NCI-H460 (cell line): ENCODE data around the genes IRF6, TRAF5 and NEK2.

GRCh38 chr1:209675963-209676289, 714 bp downstream of the G0S2 start:
RAMPAGE:
- cytosol, long total RNA = no peak
- long total RNA = no peak
- nucleus, long total RNA = no peak

RAMPAGE:
- cytosol, long total RNA = no peak
- long total RNA = no peak
- nucleus, long total RNA = no peak
Observed at GRCh38 chr1:209742209-209742878, 13.5 kb upstream of the TRAF3IP3 start.

DNA sequence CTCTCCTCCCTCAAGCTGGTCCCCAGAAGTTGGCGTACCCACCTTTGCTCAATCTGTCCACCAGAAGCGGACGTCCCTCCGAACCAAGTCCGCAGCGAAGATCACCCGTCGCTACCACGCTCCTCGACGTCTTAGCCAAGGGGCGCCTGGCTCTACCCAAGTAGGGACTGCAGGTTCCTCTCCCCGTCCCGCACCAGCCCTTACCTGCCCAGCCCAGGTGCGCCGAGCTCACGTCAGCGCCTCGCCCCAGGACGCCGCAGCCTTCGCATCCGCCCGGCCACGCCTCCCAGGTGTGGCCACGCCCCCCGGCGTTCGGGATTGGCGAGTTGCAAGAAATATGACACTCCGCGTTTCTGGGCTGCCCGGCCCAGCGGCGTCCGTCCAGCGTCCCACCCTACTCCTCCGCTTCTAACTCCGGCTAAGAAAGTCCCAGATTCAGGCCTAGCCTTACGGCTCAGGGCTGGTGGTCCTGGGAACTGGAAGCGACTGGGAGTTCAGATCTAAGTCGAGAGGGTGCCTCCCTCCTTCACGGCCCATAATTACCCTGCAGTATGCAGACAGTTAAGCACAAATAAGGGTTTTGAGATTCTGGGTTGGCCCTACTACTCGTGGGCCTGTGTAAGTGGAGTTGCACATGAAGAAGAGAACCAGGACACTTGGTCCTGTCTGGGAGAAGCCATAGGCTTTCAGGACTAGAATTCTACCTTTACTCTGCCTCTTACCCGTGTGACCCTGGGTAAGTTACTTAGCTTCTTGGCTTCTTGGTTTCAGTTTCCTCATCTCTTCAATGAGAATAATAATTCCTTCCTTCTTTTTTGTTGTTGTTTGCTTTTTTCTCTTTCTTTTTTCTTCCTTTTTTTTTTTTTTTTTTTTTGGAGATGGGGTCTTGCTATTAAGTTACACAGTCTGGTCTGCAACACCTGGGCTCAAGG, at the start of gene IRF6:
Gene IRF6, minus strand, starts transcription at position 238 of the 932 bp plus-strand sequence.
RAMPAGE:
- cytosol, long total RNA = no peak
- long total RNA = no peak
- nucleus, long total RNA = no peak

DNA sequence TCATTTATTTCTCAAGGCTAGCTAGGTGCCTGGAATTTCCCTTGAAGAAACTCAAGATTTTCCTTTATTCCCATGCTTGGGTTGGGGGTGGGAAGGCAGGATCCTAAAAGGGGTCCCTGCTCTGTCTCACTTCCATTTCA, 42.2 kb upstream of the SYT14 start:
RAMPAGE:
- cytosol, long total RNA = no peak
- long total RNA = no peak
- nucleus, long total RNA = no peak

DNA sequence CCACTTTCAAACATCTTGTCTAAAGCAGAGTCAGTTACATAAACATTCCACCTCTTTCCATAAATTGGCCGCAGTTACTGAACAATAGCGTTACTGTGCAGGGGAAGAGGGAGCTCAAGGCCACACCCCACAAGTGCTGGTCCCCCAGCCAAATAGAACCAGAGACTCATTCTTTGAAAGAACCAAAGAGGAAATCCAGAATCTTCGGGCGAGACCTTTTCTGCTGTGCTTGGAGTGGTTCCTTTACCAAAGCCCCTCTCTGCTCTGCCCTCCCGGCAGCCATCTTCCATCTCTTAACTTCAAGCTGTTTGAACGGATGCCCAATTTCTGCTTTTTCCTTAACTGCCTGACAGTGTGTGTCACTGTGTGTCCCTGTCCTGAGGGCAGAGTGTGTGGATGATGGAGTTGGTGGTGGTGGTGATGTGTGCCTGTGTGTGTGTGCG, 30.1 kb downstream of the SERTAD4 start:
RAMPAGE:
- cytosol, long total RNA = no peak
- long total RNA = no peak
- nucleus, long total RNA = no peak

DNA sequence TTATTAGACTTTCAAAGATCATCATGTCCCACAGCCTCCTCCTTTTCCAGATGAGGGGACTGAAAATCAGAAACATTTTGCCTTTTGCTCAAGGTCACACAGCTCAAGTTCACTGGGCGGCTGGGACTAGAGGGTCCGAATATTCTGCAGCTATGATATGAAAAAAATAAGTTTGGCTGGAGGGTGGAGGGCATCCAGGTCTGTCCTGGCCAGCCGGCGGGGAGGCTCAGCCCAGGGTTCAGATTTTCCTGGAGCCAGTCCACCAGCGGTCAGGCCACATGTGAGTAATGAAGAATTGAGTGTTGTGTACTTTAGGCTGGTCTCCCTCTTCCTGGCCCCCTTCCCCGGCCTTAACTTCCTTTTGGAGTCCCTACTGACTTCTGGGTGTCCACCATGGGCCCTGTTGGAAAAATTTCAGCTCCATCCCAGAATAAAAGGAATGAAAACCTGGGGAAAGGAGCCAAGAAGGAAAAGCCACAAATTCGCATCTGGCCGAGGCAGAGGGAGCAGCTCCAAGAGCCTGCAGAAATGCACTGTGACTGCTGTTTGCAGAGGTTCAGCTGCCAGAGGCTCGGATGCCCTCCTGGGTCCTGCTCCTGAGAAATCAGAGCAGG, 35.6 kb upstream of the HHAT start:
RAMPAGE:
- cytosol, long total RNA = no peak
- long total RNA = no peak
- nucleus, long total RNA = no peak

DNA sequence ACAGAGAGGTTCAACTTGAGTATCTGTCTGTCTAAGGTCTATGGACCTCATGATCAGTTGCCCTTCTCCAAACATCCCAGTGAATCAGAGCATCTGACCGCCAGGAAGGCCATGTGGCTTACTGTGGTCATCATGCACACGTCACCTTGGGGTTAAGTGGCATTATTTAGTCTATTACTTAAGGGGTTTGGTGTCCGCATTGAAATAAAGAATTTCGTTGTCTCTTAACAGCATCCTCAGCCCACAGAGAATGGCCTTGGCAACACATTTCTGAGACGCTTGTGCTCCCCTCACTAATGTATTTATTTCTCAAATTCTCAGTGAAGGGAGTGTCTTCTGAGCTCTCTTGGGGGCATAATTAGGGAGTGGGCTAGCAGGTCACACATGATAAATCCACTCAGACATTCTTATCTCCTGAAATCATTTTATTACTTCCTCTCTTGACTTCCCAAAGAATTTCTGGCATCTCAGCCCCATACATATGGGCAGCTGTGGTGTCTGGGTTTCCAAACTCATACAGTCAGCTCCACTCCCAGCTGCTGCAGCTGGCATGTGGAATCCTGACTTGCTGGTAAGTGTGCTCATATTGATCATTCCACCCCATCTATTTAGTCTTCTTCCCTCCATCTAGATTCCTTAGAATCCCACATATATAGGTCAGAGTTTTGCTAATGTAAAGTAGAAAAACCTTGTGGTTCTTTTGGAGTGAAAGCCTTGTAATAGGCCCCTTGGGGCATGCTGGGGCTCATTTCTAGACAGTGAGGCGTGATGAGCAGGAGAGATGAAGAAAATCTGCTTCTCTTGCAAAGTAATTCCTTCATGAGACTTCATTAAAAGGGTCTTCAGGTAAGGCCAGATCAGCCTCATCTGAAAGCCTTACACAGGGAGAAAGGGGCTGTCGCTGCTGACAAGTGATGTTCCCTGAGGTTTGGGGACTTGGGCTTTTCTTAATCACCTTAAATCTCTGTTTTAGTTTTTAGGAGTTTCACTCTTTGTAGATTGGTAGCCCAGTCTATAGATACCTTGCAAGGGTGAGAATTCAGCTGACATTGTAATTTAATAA, 110.5 kb downstream of the HHAT start:
RAMPAGE:
- cytosol, long total RNA = no peak
- long total RNA = no peak
- nucleus, long total RNA = no peak

DNA sequence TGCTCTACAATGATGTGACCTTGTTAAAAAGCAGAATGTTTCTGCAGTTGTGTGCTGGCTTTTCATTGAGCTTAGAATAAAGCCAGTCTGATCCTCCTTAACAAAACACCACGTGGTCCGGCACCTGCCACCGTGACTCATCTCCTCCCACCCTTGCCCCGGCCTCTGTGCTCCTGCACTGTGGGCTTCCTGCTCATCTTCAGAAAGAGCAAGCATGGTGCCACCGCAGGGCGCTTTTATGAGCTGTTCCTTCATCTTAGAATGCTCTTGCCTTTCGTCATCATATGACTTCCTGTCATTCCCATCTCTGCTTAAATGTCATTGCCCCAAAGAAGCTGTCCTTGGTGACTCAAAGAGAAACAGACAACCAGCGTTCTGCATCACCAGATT, 117.7 kb downstream of the HHAT start:
RAMPAGE:
- cytosol, long total RNA = no peak
- long total RNA = no peak
- nucleus, long total RNA = no peak

RAMPAGE:
- cytosol, long total RNA = no peak
- long total RNA = no peak
- nucleus, long total RNA = no peak
Observed at GRCh38 chr1:210505882-210506102, 177.1 kb downstream of the HHAT start.

GRCh38 chr1:210987914-210988325, 146.0 kb downstream of the KCNH1 start:
RAMPAGE:
- cytosol, long total RNA = no peak
- long total RNA = no peak
- nucleus, long total RNA = no peak

DNA sequence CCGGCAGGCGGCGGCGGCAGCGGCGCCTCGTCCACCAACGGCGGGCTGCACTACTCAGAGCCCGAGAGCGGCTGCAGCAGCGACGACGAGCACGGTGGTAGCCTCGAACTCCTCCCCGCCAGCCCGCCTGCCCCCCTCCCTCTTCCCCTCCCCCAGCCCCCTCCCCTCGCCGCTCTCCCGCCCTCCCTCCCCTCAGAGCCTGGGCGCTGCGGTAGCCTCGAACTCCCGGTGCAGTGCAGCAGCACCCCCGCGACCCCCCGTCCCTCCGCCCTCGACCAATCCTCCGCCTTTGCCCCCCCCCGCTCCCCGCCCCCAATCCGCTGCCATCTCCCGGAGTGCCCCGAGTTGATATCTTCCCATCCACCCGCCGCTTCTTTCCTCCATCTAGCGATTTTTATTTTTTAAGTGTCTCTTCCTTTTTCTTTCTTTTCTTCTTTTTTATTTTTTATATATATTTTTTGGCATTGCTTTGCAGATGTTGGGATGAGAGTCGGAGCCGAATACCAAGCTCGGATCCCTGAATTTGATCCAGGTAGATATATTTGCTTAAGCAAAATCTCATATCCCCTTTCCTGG, 555 bp downstream of the RCOR3 start:
RAMPAGE:
- cytosol, long total RNA = start-site peak on the plus strand centred at position 325 of the sequence, 63 bp wide, 35 and 37 reads in 2 replicates
- long total RNA = no peak
- nucleus, long total RNA = no peak

DNA sequence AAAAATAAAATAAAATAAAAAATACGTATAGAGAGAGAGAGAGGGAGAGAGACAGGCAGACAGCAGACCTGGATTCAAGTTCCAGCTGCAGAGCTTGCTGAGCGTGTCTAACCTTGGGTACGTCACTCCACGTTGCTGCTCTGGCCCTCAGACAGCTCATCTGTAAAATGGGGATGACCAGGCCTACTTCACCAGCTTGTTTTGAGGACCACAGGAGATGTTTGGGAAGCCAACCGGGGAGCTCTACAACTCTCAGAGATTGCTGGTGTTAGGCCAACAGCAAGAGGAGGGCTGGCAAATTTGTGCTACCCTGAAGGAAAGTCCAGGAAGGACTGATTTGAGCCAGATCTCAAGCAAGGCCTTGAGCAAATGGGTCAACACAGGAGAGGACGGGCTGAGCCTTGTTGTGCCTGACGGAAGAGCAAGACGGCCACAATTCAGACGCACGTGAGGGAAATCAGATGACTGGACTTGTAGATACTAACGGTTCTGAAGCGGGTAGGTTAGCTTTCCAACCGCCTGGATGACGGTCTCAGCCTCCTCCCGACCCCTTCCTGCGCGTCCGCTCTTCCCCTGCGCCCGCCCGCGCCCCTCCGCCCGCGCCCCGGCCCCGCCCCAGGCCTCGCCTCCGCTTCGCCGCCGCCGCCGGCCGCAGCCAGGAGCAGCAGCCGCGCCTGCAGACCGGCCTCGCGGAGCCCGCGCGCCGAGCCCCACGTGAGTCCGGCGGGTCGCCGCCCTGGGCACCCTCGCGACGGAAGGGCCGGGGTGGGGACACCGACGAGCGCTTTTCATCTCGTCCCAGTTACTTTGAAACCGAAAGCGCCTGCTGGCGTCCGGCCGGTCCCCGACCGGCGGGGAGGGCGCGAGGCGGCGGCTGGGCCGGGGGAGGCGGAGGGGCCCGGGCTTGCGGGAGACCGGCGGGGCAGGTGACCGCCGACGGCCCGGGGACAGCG, at the start of gene TRAF5:
Gene TRAF5, plus strand, starts transcription at position 658 of the 953 bp plus-strand sequence.
RAMPAGE:
- cytosol, long total RNA = no peak
- long total RNA = no peak
- nucleus, long total RNA = start-site peak on the plus strand centred at position 663 of the sequence, 43 bp wide, 216 and 64 reads in 2 replicates

DNA sequence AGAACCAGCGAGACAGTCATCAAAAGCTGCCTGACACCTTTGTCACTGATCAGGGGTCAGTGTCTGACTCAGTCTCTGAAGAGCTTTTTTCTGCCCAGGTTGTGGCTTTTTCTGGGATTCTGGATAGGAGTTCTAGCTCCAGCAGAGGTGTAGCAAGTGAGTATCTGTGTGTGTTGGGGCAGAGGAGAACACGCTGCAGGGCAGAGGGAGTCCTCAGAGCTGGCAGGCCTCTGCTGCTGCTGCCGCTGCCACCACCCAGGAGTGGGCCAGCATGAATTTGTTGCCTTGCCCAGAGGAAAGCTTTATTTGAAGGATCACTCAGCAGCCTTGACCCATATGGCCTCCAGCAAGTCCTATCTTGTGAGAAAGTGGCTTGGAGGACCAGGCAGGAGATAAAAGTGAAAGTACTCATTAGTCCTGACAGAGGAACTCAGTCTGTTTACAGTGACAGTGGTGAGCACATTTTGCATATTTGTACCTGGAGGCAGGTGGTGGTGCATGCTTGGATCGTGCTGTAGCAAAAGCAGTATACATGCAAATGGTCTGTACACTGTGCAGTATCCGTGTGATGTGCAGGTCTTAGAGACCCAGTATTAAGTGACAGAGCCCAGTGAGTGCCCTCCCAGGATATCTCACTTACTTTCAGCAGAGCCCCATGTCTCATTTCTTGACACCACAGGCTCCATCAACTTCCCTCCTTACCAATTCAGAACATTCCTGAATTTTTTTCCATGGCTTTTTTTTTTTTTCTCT, 3.2 kb downstream of the TRAF5 start:
RAMPAGE:
- cytosol, long total RNA = no peak
- long total RNA = no peak
- nucleus, long total RNA = no peak

GRCh38 chr1:211336755-211337802, 10.4 kb downstream of the TRAF5 start:
RAMPAGE:
- cytosol, long total RNA = no peak
- long total RNA = no peak
- nucleus, long total RNA = no peak

RAMPAGE:
- cytosol, long total RNA = no peak
- long total RNA = no peak
- nucleus, long total RNA = no peak
Observed at GRCh38 chr1:211415988-211416690, 75.8 kb downstream of the RD3 start.

DNA sequence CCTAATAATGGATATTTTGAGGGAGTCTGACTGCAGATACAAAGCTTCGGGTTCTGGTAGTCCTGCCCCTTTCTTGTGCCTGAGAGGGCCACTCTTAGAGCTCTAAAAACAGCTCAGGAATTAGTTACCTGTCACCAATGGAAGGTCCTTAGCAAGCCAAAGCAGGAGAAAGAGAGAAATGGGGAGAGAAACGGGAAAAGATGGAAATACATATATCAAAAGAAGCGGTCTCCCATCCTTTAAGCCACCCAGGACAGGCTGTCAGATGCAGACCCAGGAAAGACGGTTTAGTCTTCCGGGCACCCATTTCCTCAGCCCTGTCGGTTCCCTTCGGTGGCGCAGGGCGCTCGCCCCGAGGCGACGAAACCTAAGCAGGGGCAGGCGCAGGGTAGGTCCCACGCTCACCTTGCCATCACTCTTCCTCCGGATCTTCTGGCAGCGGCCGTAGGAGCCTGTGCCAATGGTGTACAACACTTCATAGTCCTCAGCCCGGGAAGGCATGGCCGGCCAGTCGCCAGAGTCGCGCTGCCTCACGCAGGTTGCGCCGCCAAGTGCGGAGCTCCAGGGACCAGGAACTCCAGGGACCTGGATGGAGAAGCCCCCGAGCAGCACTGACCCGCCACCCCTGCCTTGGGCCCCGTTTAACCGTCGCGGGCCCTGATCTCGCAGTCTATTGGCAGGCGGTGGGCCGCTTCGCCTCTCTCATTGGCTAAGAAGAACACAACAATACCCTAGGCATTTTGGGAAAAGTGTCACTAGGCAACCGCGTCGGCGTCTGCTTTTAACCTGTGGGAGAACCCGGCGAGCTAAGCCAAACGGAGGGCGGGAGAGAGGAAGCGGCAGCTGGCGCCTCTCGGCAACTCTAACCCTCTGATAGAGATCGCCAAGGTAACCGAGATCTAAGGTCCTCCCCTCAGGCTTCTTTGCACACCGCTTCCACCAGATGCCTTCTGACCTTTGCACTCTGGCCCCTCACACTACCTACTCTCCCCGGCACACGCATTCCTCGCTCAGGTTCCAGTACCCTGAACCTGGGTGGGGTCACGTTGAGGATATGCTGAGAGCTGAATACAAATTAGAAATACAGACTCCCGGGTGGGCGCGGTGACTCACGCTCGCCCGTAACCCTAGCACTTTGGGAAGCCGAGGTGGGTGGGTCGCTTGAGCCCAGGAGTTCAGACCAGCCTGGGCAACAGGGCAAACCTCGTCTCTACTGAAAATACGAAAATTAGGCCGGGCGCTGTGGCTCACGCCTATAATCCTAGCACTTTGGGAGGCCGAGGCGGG, at the start of gene NEK2:
Gene NEK2, minus strand, starts transcription at position 643 of the 1,287 bp plus-strand sequence.
RAMPAGE:
- cytosol, long total RNA = start-site peak on the minus strand centred at position 620 of the sequence, 68 bp wide, 514 and 387 reads in 2 replicates
- long total RNA = start-site peak on the minus strand centred at position 589 of the sequence, 141 bp wide, 293 and 458 reads in 2 replicates
- nucleus, long total RNA = start-site peak on the minus strand centred at position 638 of the sequence, 44 bp wide, 349 and 207 reads in 2 replicates

GRCh38 chr1:211829051-211829955, 1.3 kb downstream of the LPGAT1 start:
RAMPAGE:
- cytosol, long total RNA = no peak
- long total RNA = no peak
- nucleus, long total RNA = no peak

DNA sequence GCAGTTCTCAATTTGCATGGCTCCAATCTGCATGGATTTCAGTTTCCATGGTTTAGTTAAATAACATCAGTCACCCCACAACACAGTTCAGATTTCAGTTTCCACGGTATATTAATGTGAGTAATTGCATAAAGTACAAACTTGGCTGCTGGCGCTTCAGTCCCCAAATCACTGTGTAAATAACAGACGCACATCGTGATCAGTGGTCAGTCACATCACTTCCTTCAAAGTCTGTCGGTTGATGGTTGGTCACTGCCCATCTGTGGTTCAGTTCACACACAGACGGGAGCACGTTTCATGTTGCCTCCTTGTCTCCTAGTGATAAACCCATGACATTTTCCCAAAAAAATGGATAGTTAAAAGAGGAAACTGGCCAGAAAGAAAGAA, 66.4 kb upstream of the LPGAT1 start:
RAMPAGE:
- cytosol, long total RNA = no peak
- long total RNA = no peak
- nucleus, long total RNA = no peak

GRCh38 chr1:211903842-211904421, 73.4 kb upstream of the LPGAT1 start:
RAMPAGE:
- cytosol, long total RNA = no peak
- long total RNA = no peak
- nucleus, long total RNA = no peak

RAMPAGE:
- cytosol, long total RNA = no peak
- long total RNA = no peak
- nucleus, long total RNA = no peak
Observed at GRCh38 chr1:211909973-211910482, 79.5 kb upstream of the LPGAT1 start.